ENCODE measurements around the genes RPL27, NBR1, CFAP97D1 and CD300LG.

DNA sequence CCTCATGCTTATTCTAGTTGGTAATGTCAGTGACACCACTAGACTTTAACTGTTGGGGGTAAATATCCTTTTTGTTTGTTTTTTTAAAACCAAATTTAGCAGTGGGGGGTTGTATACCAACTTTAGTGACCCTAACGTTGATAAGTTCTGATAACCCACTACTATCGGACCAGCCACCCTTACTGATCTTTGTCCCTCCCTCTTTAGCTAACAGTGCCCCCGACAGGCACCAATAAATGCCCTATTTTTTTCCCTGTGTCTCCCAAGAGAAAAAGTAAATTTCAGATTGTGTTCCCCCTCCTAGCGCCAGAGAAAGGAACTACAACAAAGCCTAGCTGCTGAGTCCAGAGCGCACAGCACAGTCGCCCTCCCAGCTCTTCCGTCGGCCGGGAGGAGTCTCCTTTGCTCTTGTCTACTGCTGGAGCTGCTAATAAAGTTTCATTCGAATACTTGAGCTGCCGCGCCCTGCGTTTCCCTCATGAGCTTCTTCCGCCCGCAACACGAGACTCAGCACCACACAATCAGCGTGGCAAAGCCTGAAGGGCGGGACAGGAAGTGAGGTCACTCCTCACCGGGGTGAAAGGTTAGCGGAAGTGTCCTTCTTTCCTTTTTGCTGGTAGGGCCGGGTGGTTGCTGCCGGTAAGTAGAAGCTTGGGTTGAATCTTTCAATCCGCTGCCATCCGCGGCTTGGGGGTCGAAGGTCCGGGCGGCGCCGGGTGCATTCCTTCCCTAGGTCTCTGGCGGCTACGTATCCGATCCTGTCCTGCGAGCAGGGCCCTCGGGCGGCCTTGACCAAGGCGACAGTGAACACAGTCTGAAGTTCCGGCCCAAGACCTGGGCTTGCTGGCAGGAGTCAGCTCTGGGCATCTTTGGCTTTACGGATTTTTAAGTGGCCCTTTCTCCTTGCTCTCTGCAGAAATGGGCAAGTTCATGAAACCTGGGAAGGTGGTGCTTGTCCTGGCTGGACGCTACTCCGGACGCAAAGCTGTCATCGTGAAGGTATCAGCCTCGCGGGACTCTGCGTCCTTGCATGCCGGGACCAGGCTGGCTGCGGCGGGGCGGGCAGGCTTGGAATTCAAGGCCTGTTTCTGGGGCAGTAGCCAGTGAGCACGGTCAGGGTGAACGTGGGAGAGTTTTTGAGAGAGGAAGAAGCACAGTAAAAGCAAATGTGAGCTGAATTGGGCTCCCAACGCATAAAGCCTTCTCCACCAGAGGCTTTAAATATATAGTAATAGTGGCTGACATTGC is at the start of gene RPL27:
Gene RPL27 (plus strand): TSS at position 587 of the 1,248 bp plus-strand sequence.
- PRO-cap = no peak
- RAMPAGE, long total RNA = start-site peak on the plus strand centred at position 611 of the sequence, 58 bp wide, 1,153 and 1,208 reads in 2 replicates

DNA sequence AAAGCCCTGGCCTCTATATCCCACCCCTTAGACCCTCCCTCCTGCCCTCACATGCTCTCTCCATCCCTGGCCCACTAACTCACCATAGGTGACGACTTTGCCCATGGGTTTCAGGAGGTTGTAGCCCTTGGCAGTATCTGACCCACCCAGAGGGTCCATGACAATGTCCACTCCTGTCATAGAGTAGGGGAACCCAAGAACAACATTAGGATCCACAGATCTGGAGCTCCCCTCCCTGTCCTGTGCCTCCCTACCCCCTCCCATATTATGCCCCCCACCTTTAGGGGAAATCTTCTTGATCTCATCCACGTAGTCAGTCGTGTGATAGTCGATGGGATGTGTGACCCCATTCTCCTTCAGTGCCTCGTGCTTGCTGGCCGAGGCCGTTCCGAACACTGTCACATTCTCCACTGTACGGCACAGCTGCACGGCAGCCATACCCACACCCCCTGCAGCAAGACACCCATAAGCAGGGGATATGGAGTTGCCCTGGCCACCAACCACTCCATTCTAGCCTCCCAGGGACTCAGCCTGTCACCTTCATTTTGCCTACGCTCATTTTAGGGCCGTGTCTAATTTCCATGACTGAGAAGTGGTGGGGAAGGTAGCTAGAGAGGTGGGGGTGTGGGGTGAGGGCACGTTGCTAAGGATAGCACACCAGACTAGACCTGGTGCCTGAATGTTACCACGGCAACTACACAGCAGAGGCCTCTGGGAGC is 4.3 kb downstream of the VAT1 start:
- PRO-cap = no peak
- RAMPAGE, long total RNA = no peak

DNA sequence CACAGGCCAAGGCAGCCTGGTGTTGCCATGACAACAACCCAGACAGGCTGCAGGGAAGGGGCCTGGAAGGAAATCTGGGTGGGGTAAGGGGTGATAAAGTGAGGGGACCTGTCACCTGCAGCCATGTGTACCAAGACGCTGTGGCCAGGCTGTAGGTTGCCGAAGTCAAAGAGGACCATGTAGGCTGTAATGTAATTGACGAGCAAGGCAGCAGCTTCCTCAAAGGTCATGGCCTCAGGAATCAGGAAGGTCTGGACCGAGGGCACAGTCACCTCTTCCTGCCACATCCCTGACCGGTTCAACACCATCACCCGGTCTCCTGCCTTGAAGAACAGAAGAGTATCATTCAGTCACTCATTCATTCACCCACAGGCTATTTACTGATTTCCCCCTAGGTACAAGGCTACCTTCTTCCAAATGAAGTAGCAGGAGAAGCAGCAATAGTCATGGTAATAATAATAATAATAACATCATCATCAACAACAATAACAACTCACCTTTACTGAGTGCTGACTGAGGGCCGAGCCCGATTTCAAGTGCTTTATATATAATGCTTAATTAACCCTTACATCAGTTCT is 3.6 kb downstream of the VAT1 start:
- PRO-cap = no peak
- RAMPAGE, long total RNA = no peak

DNA sequence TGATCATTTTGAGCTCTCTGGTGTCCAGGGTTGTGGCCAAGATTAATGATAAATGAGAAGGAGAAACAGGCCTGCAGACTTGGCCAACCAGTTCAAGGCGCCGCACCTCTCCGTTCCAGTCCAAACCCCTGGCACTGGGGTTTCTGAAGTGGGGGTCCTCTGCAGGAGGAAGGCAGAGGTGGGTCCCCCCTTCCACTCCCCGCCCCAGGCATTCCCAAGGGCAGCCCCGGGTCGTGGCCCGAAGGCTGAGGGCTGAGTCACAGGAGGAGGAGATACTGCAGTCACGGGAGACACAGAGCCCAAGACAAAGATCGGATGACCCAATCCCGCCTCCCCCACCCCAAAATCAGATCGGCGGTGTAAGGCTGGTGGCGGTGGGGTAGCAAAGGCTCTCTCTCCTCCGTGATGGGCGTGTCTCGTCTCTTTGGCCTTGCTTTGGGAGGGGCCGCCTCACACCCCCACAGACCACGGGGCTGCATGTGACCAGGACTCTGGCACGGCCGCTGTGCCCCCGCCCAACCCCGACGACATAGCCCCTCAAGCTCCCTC is 1.1 kb downstream of the VAT1 start:
- PRO-cap = no peak
- RAMPAGE, long total RNA = no peak

- PRO-cap = no peak
- RAMPAGE, long total RNA = no peak
Observed at GRCh38 chr17:43021516-43022244, 505 bp downstream of the VAT1 start.

DNA sequence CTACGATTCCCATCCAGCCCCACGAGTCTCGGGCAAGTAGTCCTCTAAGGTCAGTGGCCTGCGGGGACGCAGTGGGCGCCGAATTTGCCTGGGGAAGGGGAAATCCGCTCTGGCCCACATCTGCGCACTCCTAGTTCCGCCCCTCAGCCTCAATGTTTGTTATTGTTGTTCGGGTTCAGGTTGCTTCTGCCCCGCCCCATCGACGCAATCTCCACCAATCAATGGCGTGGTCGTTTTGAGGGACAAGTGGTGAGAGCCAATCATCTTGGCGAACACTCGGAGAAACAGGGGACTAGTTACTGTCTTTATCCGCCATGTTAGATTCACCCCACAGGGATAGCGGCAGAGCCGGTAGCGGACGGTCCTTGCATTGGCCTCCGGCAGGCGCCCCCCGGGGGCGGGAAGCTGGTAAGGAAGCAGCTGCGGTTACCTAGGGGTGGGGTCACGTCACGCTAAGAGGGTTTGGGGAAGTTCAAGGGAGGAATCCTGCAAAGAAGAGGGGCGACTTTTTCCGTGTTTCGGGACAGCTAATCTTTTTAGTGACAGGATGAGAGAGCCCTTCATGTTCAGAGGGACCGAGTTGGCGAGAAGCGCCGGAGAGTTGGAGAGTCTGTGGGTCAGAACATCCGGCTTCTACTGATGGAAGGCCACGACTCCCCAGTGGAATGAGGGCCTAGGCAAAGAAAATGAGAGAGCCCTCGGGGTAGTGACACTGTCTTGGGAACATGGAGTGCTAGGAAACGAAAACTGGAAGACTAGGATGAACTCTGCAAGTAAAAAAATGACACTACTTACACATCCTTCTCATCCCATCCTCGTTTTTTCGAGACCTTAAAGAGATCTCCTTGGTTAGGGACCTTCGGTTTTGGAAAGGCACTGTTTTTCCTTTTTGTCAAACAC is at the start of gene NBR1:
Gene NBR1 (plus strand): TSS at position 320 of the 900 bp plus-strand sequence.
- PRO-cap = unidirectional peak, minus-strand start at position 151 of the sequence
- RAMPAGE, long total RNA = start-site peak on the plus strand centred at position 326 of the sequence, 17 bp wide, 266 and 376 reads in 2 replicates

- PRO-cap = no peak
- RAMPAGE, long total RNA = no peak
Observed at GRCh38 chr17:43207594-43208411, 3.9 kb upstream of the TMEM106A start.

DNA sequence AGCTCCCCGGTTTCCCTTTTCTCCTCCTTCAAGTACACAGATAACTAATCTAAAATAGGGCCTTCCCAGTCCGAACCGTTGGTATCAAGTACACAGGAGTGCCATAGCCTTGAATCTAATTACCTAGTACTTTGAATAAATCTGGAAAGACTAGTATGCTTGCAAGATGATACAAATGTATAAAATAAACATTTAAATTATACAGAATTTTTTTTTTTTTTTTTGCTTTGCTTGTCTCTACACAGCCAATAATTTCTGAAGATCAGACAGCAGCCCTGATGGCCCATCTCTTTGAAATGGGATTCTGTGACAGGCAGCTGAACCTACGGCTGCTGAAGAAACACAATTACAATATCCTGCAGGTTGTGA is 2.0 kb upstream of the TMEM106A start:
- PRO-cap = no peak
- RAMPAGE, long total RNA = no peak

DNA sequence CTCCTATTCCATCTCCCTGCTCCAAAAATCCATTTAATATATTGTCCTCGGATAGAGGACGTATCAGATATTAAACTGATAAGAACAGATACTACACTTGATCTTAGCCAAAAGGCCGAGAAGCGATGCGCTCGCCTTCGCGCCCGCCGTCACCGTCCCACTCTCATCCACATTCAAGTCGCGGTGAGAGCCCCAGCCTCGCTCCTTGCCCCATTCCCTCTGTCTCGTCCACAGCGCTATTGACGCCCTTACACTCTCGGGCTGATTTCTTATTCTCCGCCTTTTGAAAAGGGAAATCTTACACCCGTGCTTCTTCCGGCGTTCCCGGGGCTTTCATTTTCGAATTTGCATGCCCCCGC is 43.0 kb upstream of the CCDC200 start:
- PRO-cap = no peak
- RAMPAGE, long total RNA = no peak

DNA sequence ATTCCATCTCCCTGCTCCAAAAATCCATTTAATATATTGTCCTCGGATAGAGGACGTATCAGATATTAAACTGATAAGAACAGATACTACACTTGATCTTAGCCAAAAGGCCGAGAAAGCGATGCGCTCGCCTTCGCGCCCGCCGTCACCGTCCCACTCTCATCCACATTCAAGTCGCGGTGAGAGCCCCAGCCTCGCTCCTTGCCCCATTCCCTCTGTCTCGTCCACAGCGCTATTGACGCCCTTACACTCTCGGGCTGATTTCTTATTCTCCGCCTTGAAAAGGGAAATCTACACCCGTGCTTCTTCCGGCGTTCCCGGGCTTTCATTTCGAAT is 44.7 kb upstream of the CCDC200 start:
- PRO-cap = no peak
- RAMPAGE, long total RNA = no peak

GRCh38 chr17:43314721-43315763 is 83.8 kb upstream of the ARL4D start:
- PRO-cap = no peak
- RAMPAGE, long total RNA = no peak

GRCh38 chr17:43350959-43351504 is 47.8 kb upstream of the ARL4D start:
- PRO-cap = no peak
- RAMPAGE, long total RNA = no peak

DNA sequence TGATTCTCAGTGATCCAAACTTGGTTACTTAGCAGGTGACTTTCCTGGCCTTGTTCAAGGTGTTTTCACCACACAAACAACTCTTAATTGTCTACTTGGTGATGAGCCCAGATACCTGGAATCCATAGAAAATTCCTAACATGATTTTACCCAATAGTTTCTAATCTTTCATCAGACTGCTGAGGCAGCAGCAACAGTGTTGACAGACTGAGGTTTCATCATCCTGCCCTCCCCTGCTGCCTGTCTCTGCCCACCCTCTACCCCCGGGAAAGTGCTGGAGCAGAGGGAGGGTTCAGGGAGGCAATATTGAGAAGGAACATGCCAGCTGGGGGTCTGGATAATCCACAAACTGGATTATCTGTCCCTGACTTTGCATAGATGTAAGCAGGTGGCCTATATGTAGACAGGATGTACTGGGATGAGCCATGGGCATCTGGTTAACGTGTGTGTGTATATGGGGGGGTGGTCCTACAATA is 10.9 kb downstream of the ARL4D start:
- PRO-cap = no peak
- RAMPAGE, long total RNA = no peak

GRCh38 chr17:43449611-43450267 is 34.0 kb upstream of the DHX8 start:
- PRO-cap = no peak
- RAMPAGE, long total RNA = no peak

DNA sequence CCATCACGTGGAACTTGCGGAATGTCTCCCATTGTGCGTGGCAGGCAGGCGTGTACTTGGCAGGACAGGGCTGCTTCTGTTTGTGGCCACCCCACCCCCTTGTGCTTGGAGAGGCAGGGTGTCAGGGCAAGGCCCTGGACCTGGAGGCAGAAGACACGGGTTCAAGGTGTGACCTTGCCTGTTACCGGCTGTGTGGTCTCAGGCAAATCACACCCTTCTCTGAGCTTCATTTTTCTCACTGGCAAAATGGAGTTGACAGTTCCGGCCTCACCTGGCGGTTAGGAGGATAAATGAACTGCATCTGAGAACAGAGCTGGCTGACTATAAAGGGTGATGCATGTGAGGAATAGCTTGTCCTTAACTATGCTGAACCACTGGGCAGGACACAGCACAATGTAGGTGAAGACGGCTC is 4.1 kb upstream of the MEOX1 start:
- PRO-cap = no peak
- RAMPAGE, long total RNA = no peak

- PRO-cap = no peak
- RAMPAGE, long total RNA = no peak
Observed at GRCh38 chr17:43780239-43780572, at the start of gene CFAP97D1. Gene CFAP97D1 (plus strand): TSS chr17:43780435.

DNA sequence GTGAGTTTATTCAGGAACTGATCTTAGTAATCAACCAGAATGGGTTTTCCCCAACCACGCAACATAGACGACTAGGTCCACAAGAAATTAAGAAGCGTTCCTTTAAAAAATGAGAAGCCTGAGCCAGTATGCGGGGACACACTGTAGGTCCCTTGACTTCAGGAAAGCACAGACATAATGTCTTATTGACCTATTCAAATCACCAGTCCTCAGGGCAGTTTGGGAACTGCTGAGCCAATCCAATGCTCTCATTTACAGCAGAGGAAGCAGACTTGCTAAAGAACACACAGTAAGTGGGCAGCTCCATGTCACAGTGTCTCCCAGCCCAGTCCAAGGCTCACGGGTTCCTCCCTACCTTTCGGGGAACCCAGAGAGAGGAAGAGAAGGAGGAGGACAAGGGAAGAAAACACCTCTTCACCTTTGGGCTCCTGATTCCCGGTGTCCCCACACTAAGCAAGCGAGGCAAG is 2.2 kb downstream of the MPP3 start:
- PRO-cap = no peak
- RAMPAGE, long total RNA = no peak

GRCh38 chr17:43846818-43847592 is at the start of gene CD300LG:
Gene CD300LG (plus strand): TSS chr17:43847176.
- PRO-cap = no peak
- RAMPAGE, long total RNA = no peak

DNA sequence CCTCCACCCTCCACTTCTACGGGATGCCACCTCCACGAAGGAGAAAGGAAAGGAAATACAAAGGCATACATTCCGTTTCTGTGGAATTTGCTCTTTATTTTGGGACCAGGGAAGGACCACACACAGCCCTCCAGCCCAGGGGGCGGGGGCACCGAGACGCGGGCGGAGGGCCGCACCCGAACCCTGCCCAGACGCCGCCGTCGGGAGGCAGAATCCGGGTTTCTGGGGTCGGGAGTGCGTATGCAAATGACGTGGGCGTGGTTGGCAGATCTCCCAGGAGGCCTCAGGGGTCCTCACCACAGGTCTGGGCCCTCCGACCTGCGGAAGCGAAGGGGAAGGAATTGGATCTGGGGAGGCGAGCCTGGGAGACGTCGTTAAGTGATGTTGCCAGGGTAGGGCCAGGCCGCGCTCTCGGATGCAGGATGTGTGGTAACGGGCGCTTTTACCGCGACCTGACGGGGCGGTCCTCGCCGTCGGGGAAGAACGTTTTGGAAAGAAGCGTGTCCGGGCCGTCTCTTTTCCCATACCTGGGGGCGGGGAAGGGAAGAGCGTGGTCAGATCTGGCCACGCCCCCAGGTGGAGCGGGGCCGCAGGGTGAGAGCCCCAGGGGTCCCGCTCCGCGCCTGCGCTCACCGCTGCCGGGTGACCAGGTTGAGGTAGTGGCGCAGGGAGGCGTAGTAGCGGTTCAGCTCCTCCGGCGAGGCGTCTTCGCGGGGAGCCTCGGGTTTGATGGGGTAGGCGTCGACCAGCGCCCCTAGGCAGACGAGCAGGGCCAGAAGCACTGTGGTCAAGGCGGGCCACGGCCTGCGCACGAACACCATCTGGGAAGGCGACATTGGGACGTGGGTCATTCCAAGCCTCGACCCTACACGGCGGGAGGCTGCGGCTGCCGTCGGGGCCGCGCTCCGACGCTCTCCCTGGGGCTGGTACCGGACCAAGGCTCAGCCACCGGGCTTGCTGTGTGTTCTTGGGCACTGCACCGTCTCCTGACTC is 781 bp downstream of the PYY start:
- PRO-cap = no peak
- RAMPAGE, long total RNA = no peak

DNA sequence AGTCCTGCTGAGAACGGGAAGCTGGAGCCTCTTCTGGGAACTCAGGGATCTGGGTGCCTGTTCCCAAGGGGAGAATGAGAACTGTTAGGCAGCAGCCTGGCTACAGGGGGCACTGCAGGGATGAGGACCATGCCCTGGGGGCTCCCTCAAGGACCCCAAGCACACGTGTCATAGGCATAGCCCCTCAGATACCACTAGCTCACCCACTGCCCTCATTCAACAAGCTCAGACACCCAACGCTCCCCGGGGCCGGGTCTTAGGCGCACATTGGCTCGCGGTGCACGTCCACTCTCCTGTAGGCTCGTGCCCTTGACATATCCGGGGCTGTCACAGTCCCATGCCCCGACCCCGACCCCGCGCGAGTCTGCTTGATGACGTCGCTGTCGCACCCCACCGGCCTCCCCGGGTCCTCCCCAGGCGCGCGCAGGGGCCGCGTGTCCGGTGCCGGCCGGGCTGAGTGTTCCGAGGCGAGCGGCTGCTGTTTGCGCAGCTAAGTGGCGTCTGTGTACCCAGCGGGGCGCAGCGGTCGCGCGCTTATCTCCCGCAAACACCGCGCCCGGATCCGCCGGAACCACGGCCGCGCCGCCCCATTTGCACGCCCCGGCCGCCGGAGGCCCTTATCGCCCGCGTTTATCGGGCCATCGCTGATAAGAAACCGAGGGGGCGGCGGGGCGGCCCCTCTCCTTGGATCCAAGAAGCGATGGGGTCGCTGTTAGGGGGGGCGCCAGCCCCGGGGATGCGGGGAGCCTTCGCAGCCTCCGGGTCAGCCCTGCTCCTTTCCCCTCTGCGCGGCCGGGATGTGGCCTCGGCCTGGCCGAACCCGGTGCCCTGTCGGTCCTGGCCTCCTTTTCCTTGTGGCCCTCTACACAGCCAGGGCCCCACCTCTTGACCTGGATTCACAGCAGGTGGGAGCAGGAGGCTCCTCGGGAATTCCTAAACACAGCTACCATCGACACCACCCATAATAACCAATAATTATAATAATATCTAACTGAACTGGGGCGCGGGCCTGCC is 20.7 kb upstream of the NAGS start:
- PRO-cap = no peak
- RAMPAGE, long total RNA = no peak

Measured in spinal cord (tissue), 3 donors.